AG04450 (cell line): ENCODE measurements around a stretch of chr12.

GRCh38 chr12:32455793-32456159, 56.4 kb downstream of the FGD4 start:
- CAGE, long polyA plus RNA, result no peak
- RRBS, result no CpG with 5 or more reads among the region's 1 CpG

- CAGE, long polyA plus RNA, result no peak
- RRBS, result no CpG with 5 or more reads among the region's 8 CpGs
Measured at GRCh38 chr12:32485662-32486226, 86.4 kb downstream of the FGD4 start.

- CAGE, long polyA plus RNA, result no peak
- RRBS, result 11% methylated on average over 2 of the region's 8 CpGs
Measured at GRCh38 chr12:32501589-32502558, 102.5 kb downstream of the FGD4 start.

DNA sequence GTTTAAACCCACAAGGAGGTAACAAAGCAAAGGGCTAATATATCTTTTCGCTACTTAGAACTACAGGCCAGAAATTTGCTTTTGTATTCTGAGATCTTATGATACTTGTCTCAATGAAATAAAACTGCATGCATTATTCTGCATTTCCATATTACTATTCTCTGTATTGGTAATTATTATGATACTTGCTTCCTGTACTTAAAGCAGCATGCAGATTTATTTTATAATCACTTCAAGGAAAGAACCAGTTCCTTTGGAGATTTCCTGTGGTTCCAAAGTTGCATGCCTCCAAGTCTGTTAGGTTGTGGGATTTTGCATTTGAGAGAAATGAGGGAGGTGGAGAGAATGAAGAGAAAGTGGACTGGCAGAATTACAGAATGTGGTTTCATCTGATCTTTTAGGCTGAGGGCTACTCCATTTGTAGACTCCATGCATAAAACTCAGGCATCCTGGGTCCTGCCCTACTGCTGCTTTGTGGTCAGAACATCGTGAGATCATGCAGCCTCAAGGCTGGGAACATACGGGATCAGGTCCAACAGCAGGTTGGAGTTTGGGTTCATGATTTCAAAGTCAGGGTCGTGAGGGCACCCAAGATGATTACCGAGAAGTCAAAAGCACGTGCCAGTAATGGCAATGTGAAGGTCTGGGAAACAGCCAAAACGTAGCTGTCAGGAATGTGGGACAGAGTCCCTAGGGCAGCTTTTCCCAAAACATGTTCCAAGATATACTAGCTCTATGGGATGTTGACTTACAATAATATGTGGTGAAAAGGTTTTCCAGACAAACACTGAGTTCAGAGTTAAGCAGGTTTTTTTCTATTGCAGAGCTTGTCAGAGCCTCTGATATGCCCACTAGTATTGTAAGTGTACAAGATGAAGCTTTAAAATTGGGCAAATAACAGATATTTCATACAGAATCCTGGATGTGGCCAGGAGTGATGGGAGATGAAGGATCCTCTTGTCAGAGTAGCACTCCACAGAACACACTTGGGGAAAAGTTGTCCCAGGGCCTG, 130.5 kb upstream of the DNM1L start:
- CAGE, long polyA plus RNA, result no peak
- RRBS, result no CpG with 5 or more reads among the region's 7 CpGs

DNA sequence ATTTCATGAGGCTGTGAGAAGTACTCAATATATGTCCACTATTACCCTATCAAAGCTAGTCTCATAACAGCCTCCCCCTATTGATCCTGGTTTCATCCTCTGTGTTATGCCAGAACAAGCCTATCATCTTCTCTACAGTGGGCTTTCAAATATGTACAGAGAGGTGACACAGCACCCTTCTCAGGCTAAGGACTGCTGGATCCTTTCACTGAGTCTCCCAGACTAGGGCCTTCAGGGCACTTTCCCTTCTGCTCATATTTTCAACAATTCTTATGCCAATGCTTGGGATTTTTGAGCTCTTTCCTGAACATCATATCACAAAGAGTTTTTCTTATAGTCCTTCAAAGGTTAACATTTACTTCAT, 33.4 kb upstream of the YARS2 start:
- CAGE, long polyA plus RNA, result no peak

GRCh38 chr12:32987237-32987580, 90.6 kb upstream of the PKP2 start:
- CAGE, long polyA plus RNA, result no peak
- RRBS, result no CpG with 5 or more reads among the region's 4 CpGs

DNA sequence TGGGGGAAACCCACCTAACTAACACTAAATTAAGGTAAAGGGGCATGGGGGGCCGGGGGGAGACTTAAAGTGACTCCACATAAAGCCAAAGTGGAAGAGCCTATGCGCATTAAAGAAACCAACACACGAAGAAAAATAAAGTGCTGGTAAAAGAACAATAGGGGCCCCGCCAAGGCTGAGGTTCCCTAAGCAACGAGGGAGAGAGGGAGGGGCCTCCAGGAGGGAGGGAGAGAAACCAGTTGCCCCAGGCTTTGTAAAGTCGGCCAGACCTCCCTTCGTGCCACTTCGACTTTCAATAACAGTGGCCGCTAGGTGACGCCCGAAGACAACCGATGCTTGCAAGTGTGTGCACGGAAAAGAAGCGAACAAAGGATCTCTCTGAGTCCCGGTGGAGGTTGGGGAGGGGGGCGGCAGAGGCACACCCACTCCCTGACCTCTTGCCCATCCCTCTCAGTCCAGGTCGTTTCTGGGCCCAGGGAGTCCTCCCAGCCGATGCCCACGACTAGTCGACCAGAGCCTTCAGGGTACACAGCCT, 263.0 kb upstream of the ALG10B start:
- CAGE, long polyA plus RNA, result no peak
- RRBS, result no CpG with 5 or more reads among the region's 20 CpGs

GRCh38 chr12:38124343-38124826, 192.2 kb upstream of the ALG10B start:
- CAGE, long polyA plus RNA, result no peak
- RRBS, result no CpG with 5 or more reads among the region's 2 CpGs

DNA sequence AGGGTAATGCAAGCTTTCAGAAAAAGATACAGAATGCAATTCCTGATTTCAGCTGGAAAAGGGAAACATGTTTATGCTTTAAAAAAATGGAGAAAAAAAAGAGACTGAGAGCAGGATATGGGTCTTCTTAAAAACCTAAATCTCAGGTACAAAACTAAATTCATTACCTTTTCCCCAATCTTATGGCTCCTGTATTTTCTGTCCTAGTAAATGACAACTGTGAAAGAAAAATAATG, 23.7 kb downstream of the CPNE8 start:
- CAGE, long polyA plus RNA, result no peak

DNA sequence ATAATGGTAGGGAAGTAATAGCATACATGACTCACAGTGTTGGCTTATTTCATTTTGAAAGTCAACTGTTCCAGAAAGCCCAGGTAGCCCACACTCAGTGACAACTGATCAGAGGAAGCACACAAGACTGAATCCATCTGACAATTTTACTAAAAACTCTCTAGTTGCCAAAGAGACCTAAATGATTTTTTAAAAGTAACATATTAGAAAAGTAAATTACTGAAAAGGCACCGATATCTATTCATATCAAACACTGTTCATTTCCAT, 12.9 kb downstream of the CPNE8 start:
- CAGE, long polyA plus RNA, result no peak
- RRBS, result no CpG with 5 or more reads among the region's 1 CpG

DNA sequence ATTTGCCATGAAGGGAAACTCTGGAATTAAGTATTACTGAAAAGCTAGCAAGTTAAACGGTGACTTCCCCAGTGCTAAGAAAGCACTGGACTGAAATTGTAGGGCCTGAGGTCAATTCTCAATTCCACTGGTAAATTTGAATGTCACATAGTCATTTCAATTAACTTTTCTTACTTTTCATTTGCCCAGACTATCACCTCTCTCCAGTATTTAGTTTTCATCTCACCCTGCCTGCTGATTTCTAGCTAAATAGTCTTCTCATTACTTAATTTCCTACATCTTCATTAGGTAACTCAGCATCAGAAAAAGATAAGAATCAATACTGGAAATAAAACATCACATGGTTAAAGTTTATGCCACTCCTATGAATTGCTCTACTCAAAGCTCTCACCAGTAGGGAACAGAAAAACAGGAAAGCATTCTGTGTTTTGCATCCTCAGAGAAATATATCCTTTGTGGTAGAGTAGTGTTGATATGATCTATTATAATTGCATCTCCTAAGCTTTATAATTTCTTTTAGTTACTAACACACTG, 10.1 kb downstream of the CPNE8 start:
- CAGE, long polyA plus RNA, result no peak
- RRBS, result no CpG with 5 or more reads among the region's 1 CpG

GRCh38 chr12:39327569-39327910, 115.4 kb downstream of the KIF21A start:
- CAGE, long polyA plus RNA, result no peak
- RRBS, result no CpG with 5 or more reads among the region's 1 CpG

DNA sequence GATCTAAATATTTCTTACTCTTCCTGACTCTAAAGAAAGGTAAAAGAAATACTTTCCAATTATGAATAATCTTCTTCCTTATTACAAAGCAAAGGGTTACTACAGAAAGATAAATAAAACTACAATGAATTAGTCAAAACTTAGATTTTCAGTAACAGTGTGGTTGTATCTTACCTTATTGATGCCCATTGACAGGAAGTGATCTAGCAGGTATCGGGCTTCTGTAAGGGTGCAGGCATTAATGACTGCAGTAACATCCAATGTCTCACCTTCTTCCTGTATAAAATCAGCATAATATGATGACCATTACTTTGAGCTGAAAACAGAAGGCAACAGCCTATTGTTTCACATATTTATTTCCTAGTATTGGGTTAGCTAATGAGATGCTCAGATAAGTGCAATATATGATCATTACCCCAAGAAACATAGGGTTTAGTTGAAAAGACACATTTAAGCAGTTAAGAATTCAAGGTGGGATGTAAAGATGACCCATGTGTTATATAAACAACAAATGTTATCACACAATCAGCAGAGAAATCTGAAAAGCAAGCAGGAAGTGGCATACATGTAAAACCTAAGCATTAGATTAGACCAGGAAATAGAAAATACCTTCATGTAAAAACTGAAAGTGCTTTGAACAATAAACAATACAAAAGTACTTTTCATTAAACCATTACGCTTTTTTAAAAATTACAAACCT, 111.3 kb downstream of the KIF21A start:
- CAGE, long polyA plus RNA, result no peak
- RRBS, result no CpG with 5 or more reads among the region's 2 CpGs

DNA sequence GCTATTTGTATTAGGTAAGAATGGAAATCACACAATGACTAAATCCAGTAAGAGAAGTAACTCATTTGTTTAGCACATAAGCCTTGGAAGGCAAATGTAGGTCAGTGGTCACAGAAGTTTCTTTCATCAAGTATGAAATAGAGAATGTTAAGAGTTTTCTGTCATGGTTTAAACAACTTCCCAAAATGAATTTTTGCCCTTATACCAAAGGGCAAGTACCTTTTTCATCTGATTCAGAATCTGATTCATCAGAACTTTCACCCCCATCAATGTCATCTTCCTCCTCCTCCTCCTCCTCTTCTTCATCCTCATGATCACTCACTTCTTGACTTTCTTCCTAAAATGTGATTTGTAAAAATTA, 101.7 kb downstream of the KIF21A start:
- CAGE, long polyA plus RNA, result no peak

DNA sequence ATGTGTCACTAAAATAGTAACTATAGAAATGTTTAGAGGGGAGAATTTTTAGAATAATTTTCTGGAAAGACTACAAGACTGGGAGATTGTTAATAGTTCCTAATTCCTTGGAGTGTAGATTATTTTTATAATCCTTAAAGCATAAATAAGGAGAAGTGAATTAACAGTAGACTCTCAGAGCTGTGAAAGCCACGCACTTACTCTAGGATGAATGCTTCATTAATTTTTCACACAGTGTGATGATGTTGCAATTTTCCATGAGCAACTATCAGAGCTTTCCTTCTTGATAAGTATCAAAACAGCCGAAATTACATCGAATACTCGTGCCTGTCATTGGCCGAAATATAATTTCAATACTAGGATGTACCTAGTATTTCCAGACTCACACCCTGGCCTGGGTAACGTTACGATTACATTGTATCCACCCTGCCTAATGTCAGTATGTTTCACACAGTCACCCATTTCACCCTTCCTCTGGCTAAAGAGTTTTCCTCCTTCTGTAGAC, 1.1 kb downstream of the KIF21A start:
- CAGE, long polyA plus RNA, result no peak
- RRBS, result no CpG with 5 or more reads among the region's 7 CpGs

GRCh38 chr12:40104661-40105388, 1.1 kb downstream of the SLC2A13 start:
- CAGE, long polyA plus RNA, result no peak
- RRBS, result 3% methylated on average over 21 of the region's 35 CpGs

- CAGE, long polyA plus RNA, result no peak
- RRBS, result no CpG with 5 or more reads among the region's 2 CpGs
Measured at GRCh38 chr12:40158244-40159190, 52.6 kb upstream of the SLC2A13 start.

GRCh38 chr12:41202623-41203555, 14.8 kb downstream of the PDZRN4 start:
- CAGE, long polyA plus RNA, result no peak
- RRBS, result no CpG with 5 or more reads among the region's 3 CpGs

DNA sequence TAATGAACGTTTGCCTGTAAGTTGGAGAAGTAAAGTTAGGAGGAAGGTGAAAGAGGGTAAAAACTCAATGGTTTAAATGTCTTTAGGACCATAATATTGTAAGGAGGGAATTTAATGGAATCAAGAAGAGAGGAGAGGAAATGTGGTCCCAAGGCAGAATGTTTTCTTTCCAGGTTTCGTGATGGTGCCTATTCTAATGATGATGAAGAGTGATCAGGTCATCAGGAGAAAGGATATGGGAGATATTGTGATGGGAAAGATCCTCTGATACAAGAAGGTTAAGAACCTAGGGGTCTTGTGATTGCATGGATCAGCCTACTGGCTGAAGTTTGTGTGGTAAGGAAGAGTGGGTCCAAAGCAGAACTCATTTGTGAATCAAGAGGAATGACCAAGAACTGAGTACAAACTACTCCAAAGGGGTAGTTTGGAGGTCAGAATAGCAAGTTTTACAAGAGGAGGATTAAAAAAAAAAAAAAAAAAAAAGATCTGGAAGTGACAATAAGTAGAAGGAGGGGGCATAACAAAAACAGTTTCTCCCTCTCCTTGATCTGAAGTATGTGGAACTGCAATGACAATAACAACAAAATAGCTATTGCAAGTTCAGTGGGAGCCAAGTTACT, 144.3 kb downstream of the PDZRN4 start:
- CAGE, long polyA plus RNA, result no peak
- RRBS, result no CpG with 5 or more reads among the region's 2 CpGs

GRCh38 chr12:42082320-42082811, 62.3 kb downstream of the GXYLT1 start:
- CAGE, long polyA plus RNA, result no peak
- RRBS, result no CpG with 5 or more reads among the region's 5 CpGs